Left lung (tissue), 1 donor: ENCODE measurements around the genes ZMAT3 and DCUN1D1.

- PRO-cap = no peak
Measured at GRCh38 chr3:176950721-176951055, 246.6 kb downstream of the TBL1XR1 start.

DNA sequence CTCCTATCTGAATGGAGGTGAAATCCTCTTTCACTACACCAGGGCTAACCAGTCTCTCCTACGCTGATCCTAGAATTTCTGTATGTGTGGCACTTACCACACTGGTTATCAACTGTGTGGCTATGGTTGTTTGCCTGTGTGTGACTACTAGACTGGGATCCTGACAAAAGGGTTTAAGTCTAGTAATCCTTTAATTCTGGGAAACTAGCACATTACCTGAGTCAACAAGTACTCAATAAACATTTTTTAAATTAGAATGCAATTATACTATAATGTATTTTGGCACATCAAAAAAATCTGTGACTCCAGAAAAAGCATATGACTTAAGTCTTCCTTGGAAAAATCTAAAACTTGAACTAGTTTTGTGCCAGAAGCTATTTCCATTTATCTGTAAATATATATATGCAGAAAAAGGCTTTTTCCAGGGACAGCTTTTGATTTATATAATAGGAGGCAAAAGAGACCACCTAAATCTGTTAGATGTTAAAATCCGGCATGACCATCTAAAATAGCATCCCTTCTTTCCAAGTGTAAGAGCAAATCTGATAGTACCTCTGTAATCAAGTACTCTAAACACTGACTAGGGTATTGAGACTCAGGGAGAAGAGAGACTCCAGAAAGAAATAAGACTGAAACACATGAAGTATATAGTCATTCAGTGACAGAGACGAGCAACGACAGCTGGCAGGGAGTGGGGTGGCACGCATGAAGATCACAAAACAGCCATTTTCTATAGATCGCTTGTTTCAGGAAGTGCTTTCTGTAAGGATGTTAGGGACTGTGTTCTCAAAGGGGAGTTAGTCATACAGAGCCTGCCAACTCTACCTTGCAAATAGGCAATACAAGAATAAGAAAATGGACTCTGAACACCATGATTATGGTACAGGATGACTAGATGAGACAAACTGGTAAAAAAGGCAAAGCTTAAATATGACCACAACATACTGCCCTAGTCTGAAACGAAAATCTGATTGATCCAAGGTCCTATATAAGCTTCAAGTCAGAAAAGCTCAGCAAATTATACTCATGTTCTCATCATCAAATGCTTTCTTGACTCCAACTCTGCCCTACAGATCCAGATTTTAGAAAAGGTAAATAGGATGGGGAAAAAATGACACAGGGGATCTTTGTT is 139.7 kb downstream of the TBL1XR1 start:
- PRO-cap = no peak

- PRO-cap = no peak
Measured at GRCh38 chr3:177120179-177120776, 77.0 kb downstream of the TBL1XR1 start.

- PRO-cap = no peak
Measured at GRCh38 chr3:177211555-177212544, 14.6 kb upstream of the TBL1XR1 start.

GRCh38 chr3:177345140-177346085 is 148.1 kb upstream of the TBL1XR1 start:
- PRO-cap = unidirectional peak, minus-strand start at chr3:177345699

- PRO-cap = no peak
Measured at GRCh38 chr3:177357833-177358233, 160.6 kb upstream of the TBL1XR1 start.

DNA sequence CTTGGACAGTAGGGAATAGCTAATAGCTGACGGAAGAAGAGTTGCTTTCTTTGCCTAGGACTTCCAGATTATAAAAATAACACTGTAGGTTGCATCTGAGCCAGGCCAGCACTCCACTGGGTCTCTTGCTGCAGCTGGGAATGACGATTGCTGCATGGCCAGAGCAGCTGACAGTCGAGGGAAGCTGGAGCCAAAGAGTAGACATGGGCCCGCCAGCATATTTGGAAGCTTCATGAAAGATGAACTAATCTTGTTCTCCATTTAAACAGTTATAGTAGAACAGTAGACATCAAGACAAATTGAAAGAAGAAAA is 81.4 kb upstream of the KCNMB2 start:
- PRO-cap = no peak

GRCh38 chr3:178736187-178736735 is 200.0 kb downstream of the KCNMB2 start:
- PRO-cap = no peak

DNA sequence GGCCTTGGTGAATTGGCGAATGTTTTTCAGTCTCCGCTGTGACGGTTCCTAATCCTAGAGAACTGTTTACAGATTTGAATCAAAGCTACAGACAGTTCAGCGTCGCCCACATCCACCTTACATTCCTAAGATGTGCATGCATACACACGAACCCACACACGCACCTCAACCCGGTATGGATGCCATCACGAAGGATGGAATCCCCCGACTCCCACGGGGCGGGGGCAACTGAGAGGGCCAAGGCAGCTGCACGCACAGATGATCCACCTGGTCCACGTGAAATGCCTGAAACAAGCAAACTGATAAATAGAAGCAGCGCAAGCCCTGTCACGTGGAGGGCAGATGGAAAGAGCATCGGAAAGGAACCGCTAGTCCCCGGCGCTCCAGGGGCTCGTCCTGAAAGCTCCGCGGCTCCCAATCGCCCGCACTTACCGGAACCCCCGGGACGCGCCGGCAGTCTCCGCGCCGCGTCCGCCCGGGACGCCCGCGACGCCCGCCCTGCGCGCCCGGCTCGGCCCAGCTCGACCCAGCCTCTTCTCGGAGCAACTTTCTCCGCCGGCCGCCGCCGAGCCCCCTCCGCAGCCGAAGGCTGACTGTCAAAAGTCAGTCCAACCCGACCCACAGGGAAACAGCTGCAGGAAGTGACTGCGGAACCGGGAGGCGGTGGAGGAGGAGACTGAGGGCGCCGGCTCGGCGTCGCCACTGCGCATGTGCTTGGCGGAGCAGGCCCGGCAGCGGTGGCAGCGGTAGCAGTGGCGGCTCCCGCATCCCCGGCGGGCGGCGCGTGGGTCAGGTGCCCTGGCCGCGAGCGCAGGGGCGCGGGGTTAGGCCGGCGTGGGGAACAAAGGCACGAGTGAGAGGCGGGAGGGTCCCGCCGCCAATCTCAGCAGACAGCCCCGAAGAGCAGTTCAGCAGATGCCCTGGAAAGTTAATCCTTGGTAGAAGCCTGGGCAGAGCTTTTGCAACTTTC is at the start of gene ZMAT3:
Gene ZMAT3, minus strand, starts transcription at position 647 of the 970 bp plus-strand sequence.
- PRO-cap = bidirectional peak, plus-strand start at position 456 of the sequence, minus-strand start at position 430 of the sequence; bidirectional peak, plus-strand start at position 767 of the sequence, minus-strand start at position 595 of the sequence

DNA sequence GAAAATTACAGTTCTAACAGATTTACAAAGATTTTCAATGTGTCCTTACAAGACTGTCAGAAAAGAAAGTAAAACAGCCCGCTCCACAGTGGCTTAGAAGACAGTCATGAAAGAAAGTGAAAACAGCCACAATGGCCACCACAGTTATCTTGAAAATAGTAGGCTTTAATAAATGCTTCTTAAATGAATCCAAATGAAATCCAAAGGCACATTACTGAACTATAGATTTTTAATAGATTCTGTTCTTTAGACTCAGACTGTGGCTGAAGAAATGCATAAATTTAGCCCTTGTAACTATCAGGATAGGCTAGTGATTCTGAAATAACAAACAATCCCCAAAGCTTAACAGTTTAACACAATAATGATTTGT is 6.6 kb upstream of the ZNF639 start:
- PRO-cap = no peak

GRCh38 chr3:179438694-179439575 is 12.3 kb downstream of the GNB4 start:
- PRO-cap = no peak

GRCh38 chr3:179450157-179450688 is 1.0 kb downstream of the GNB4 start:
- PRO-cap = no peak

DNA sequence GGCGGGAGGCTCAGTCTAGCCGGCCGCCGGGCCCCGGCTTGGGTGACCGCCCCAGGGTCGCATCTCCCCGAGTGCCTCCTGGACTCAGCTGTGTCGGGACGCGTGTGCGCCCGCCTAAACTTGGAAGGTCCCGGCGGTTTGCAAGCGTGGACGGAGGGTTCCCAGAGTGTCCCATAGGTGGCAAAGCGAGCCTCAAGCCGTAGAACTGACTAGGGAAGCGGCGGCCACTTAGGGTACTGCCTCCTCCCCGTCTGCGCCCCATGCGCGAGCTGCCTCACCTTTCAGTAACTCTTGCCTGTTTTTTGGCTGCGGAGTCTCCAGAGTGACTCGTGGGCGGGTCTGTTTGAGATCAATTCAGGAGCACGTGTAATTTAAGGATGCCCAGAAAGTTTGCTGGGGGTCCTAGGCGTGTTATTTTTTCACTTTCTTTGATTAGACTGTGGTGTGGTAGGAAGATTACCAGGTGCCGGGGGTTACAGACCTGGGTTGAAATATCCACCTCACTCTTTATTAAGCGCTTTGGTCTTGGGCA is 749 bp downstream of the ACTL6A start:
- PRO-cap = bidirectional peak, plus-strand start at position 231 of the sequence, minus-strand start at position 207 of the sequence

GRCh38 chr3:179788448-179789205 is 135.8 kb downstream of the USP13 start:
- PRO-cap = no peak

DNA sequence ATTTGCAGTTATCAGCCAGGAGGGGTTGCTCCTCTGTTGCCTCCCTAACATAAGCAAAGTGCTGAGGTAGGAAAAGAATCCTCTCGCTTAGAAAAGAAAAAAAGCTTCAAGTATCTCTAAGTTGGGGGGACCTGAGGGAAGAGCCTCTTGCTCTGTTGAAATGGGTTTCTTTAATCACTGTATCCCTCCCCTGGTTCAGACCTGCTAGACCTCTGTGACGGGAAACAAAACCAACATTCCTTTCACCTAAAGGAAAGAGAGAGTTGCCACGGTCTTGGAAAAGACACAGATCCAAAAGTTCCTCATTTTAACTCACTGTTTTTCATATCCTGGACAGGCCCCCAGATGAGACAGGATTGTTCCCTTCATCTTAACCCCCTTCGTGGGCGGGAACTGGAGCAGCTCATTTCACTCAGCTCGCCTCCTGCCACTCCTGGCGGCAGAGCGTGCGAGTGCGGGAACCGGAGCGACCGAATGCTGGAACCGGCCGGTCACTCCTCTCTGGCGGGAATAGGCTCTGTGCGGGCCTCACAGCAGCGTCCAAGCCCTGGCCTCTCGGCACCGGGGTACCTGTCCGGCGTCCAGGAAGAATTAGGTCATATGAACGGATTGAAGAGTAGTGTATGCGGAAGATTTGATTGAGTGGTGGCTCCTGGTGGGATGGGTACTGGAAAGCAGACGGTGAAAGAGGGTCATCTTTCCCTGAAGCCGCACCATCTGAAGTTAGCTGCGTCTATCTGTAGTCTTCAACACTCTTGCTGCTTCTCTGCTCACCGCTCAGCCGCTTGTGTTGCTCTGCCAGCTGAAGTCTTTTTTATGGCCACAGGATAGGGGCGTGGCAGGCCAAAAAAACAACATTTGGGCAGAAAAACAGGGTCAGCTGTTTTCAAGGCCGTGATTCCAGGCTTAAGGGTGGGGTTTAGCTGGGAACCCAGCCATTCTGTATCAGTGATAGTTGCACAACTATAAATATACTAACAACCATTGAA is 42.4 kb upstream of the FXR1 start:
- PRO-cap = unidirectional peak, minus-strand start at position 787 of the sequence

- PRO-cap = no peak
Measured at GRCh38 chr3:180913950-180914500, 1.6 kb downstream of the FXR1 start.

- PRO-cap = no peak
Measured at GRCh38 chr3:181718977-181719920, 7.5 kb downstream of the SOX2 start.

DNA sequence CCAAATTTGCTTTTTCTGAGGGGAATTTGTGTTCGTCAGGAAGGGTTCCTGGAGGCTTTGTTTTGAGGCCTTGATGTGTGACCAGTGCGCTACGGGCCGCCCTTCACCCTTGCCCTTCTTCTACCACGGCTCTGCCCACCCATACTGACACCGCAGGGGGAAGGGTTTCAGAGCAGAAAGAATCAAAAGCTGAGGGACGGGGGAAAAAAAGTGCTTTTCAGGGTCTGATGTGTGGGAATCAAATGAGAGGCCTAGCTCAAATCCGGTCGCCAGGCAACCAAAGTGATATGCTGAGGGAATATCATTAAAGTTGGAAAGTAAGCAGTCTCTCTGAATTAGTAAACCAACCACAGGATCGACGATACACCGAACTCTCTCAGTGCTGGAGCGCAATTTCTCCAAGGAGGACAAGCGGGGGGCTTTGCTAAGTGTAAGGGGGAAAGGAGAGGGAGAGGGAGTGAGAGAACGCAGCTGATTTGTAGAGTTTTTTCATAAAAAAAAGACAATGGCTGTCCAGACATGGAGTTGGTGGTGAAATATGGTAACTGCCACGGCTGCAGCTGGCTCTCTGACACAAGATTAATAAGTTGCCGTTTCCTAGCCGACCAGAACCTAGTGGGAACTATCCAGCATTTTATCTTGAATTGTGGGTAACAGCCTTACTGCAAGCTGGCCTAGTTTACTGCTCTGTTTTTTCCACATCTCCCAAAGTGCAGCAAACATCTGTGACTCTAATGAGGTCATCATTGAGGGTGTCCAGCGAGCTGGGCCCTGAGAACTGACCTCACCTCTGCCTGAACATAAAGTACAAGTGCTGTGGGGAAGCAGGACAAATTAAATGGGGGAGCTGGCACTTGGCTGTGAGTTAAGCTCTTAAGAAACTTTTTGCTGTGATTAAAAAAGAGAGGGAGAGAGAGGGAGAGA is 530.2 kb downstream of the SOX2 start:
- PRO-cap = no peak

DNA sequence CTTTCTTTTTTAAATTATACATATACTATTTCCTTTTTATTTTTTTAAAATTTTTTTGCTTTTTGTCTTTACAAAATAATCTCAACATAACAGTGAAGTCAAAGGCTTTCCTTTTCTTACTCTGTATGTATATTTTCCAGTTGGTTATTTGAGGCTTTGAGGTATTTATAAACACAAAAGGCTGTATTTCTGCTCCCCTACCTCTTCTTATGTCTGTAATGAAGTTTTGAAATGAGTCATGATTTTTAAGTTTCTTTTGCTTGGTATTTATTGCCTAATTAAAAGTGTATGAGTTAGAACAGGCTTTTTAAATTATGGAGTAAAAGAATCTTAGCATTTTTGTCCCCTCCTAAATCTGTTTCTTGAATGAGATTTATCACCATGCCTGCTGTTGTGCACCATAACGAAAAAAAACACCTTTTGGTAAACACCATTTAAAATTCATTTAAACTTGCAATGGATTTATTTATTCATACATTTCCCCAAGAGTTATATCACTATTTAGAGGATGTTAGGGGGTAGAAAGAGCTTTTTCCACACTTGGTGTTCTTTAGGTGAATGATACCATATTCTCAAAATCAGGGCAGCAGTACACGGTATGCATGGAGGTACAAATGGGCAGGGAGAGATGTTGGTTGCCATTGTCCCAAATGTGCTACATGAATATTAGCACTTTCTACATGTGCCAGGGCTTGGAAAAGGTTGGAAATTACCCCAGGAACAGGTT is 65.9 kb downstream of the DCUN1D1 start:
- PRO-cap = no peak

DNA sequence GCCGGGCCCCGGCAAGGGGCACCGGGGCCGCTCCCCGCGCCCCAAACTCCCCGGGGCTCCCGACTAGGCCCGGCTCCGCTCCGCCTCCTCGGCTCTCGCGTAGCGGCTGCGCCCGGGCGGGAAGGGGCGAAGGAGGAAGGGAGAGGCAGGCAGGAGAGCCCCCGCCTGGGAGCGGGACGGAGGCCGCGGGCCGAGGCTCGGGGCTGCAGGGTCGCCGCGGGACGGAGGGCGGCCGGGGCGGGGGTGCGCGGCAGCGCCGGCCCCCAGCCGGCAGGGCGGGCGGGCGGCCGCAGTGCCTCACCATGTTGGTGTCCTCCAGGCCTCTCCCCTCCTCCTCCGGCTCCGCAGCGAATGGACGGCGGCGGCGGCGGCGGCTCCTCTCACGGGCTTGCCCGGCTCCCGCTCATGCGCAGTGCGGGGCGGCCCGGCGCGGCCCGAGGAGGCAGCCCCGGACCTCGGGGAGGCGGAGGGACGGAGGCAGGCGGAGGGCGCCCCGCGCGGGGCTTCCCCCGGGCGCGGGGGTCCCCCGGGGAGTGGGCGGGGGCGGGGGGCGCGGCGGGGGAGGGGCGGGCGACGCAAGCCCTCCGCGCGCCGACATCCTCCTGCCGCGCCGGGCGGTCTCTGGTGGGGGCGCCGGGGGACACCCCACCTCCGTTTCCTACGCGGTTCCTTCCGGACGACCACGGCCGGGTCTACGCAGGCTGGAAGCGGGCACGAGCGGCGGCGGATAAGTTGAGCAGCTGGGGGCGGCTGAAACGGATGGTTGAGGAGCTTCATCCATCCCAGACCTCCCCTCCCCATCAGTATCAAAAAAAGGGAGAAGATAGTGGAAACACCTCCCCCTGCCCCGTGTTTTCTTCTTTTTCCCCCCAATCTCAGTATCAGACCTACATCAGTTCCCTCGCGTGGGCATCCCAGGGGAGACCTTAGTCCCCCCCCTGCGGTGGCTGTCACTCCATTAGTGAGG is at the start of gene DCUN1D1:
Gene DCUN1D1, minus strand, starts transcription at position 353 of the 967 bp plus-strand sequence.
- PRO-cap = bidirectional peak, plus-strand start at position 412 of the sequence, minus-strand start at position 353 of the sequence; bidirectional peak, plus-strand start at position 677 of the sequence, minus-strand start at position 623 of the sequence